Mesangial cell (primary cell): ENCODE measurements around the genes AKR7A3 and RNF186.

GRCh38 chr1:18464222-18465145 lies 16.2 kb upstream of the KLHDC7A start:
- RAMPAGE, long total RNA = no peak

DNA sequence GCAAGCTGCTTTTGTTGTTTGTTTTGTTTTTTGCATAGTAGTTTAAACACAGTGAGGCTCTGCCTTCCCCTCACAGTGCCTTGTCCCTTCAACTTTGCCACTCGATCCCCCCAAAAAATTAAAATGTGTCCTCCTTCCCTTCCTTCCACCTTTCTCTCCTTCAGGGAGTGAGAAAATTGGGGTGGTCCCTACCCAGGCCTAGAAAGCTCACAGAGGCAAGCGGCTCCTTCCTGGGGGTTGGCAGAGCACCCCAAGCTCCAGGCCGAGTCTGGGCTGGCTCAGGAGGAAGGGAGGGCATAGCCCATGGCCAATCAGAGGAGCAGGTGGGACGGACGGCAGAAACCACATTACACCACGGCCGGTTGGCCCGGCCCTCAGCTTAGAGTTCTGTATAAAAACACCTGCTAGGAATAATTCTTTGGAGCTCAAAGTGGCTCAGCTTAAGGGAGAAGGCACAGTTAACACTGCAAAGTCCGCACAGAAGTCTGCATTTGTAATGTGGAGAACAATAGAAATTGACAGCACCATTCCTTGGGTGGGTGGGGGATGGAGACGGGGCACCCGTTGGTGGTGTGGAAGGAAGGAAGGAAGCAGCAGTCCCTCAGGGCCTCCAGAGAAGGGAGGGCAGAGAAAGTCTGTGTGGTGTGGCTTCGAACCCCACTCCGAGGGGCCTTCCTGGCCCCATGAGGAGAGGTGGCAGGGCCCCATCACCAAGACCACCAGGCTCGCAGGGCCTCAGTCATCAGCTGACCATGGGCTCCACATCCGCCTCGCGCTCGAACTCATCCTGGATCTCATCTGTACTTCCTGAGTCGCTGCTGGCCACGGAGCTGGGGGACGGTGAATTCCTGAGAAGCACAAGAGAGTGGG lies 5.7 kb upstream of the ALDH4A1 start:
- RAMPAGE, long total RNA = no peak

GRCh38 chr1:18936968-18937356 lies 19.5 kb downstream of the IFFO2 start:
- RAMPAGE, long total RNA = no peak

- RAMPAGE, long total RNA = no peak
Observed at GRCh38 chr1:18956767-18957235, 325 bp upstream of the IFFO2 start.

DNA sequence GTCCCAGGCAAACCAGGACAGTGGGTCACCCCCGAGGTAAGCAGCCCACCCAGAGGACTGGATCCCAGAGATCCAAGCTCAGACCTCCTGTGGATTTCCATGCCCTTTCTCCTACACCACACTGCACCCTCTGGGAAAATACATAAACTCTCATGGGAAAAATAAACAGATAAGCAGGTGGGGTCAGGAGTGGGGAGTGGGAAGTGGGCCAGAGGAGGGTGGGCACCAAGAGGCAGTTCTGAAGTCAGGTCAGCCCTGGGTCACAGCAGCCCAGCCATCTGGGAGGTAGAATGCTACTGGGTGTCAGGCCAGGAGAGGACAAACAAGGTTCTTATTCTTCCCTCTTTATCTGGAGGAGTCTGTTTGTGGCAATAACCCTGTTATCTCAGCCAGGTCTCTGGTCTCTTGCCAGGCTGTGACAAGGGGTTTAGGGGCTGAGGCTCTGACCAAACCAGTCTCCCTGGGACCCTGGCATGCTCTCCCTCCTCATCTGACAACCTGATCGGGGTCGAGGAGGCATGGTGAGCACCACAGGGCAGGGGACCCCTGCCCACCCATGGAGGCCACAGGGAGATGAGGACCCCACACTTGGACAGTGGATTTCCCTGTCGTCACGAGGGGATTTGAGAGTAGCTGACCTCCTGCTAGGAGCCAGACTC lies 51.1 kb upstream of the IFFO2 start:
- RAMPAGE, long total RNA = no peak

DNA sequence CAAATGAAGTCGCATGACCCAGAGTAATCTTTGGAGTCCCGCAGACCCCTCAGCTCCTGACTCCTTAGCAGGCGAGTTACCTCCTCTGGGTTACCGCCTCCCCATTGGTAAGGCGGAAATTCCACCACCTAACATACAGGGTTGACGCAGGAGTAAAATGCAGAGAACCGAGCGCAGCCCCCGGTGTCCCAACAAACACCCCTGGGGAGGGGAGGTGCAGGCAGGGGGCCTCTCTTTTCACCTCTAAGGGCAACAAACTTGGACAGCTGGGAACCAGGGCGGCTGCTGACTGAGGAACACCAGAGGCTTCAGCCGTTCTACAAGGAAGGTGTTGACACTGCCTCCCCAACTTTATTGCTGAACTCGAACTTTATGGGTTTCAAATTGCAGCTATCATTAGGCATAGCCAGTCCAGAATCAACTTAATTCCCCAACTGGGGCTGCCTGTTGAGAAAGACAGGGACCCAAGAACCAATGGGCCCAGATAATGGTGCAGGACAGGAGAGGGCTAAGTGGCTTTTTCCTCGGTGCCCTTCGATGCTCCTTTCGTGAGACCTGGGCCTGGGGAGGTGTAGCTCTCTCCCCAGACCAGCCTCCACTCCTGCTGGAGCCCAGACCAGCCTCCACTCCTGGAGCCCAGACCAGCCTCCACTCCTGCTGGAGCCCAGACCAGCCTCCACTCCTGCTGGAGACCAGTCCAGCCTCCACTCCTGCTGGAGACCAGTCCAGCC lies 115.5 kb upstream of the IFFO2 start:
- RAMPAGE, long total RNA = no peak

DNA sequence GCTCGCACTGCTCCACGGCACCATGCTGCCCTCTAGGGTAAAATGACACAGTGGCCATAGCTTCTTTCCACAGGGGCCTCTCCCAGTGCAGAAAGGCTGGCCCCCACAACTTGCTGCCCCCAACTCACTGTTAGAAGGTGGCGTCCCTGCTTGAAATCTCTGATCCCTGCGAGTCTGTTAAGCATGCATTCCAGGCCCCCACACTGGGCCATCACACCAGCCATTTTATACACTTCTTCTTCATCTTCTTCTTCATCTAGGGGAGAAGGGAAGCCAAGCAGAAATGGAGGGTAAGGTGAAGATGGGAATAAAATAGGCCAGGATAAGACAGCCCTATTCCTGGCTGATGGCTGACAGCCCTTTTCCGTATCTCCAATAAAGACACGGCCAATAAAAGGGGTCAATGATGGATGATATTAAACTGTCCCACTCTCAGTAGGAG lies 113.7 kb downstream of the UBR4 start:
- RAMPAGE, long total RNA = no peak

- RAMPAGE, long total RNA = no peak
Observed at GRCh38 chr1:19097113-19097504, 113.0 kb downstream of the UBR4 start.

- RAMPAGE, long total RNA = no peak
Observed at GRCh38 chr1:19137755-19138614, 72.1 kb downstream of the UBR4 start.

DNA sequence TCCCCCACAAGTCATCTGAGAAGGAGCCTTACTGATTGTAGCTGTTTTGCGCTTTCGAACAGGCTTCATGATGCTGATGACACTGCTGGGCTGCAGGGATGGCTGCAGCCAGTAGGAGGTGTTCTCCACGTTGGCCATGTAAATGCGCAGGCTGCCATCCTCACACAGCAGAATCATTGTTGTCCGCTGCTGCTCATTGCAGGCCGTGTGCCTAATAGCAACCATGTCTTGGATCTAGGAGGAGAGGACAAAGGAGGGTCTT lies 56.9 kb downstream of the UBR4 start:
- RAMPAGE, long total RNA = no peak

DNA sequence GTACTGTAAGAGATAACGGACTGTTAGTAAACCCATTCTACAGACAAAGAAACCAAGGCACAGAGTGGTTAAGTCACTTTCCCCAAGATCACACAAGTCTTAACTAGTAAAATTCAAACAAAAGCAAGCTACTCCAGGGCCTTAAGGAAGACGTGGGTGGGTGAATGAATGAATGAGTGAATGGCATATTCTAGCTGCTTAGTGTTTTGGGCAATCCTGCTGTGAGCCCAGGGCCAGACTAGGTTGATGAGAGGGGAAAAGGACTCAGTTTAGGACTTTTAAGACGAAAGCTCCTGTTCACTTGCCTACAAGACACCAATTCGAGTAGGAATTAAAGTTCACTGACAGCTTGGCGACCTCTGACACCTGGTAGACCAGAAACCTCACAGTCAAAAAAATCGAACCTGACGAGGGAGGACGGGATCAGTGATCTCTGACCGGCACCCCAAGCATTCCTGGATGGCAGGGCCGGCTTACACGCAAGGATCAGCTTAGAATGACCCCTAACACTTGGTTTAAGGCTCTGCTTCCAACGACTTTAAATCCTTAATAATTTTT lies 532 bp downstream of the EMC1 start:
- RAMPAGE, long total RNA = no peak

DNA sequence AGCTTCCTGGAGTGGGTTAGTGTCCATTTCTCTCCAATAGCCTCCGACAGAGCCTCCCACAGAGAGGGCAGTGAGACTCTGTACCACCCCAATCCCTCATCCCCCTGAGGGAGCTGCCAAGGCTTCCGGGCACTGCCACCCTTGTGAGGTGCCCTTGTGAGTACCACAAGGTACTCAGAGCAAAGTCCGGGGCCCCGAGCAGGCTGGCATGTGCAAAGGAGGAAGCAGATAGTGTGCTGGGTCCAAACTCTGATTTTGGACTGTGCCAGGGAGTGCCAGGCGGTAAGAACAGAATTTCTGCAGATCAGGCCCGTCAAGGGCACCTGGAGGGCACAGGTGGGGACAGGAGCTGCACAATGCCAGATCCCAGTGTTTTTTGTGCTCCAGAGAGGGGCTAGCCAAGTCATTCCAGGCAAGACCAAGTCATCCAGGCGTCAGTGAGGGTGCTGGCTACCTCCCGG lies 731 bp downstream of the AKR7A3 start:
- RAMPAGE, long total RNA = no peak

- RAMPAGE, long total RNA = no peak
Observed at GRCh38 chr1:19288373-19289670, at the start of gene AKR7A3. Gene AKR7A3, minus strand, starts transcription at chr1:19288770.

- RAMPAGE, long total RNA = no peak
Observed at GRCh38 chr1:19325265-19325674, 13.1 kb downstream of the SLC66A1 start.

- RAMPAGE, long total RNA = no peak
Observed at GRCh38 chr1:19440251-19440793, 45.0 kb downstream of the CAPZB start.

DNA sequence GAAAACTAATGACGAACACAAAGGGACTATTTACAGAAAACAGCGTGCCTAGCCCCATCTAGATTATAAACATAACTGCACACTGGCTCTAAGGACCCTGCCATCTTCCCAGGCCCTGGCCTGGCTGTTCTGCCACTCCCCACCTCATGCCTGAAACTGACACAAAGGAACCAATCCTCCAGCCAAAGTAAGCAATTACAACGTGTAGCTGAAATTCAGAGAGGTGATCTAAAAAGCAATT lies 41.0 kb downstream of the CAPZB start:
- RAMPAGE, long total RNA = no peak

DNA sequence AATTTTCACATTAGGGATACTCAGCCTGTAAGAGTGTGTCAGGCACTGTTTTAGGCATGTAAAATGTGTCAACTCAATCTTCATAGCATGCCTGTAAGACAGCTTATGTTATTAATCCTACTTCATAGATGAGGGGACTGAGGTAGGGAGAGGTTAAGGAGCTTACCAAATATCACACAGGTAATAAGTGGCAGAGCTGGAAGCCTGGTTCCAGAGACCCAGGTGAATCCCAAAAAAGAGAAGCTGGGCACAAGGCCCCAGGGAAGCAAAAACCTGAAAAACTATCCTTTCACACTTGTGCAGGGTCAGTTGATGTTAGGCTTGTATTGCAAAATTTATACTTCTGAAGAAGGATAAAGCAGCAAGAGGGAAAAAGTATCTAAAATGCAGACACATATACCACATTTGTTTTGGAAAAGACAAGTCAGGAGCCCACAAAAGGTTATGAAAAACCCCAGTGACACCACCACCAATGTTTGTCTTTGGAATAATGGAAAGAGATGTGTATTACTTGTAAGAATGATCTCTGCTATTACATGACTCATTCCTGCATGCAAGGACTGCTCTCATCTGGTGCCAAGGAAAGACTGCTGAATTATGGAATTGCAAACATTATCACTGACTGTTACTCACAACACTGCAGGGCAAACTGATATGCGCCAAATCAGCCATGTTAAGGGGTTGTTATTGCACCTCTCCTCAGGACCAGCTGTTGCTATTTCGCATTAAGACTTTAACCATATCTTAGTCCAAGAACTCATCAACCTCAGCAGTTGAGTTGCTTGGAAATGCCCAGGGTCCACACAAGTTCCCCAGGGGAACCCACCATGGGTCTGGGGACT lies 34.7 kb downstream of the CAPZB start:
- RAMPAGE, long total RNA = no peak

DNA sequence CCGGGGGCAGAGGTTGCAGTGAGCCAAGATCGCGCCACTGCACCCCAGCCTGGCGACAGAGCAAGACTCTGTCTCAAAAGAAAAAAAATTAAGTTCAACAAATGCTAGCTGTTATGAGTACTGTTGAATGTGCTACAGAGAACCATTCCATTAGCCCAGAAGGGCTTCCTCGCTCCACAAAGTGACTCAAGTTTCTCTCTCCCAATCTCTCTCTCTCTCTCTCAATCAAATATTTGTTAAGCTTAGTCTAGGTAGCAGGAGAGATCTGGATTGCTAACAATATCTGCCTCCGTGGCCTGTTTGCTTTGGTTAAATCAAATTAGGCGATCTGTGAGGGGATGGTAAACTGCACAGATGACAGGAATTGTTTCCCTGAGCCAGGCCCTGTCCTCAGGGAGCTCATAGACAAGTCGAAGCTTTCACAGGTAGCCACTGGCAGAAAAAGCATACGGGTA lies 1.2 kb upstream of the CAPZB start:
- RAMPAGE, long total RNA = no peak

GRCh38 chr1:19750357-19751014 lies 49.2 kb downstream of the TMCO4 start:
- RAMPAGE, long total RNA = no peak

- RAMPAGE, long total RNA = no peak
Observed at GRCh38 chr1:19814527-19815570, at the start of gene RNF186. Gene RNF186, minus strand, starts transcription at chr1:19815283.